ENCODE measurements around a stretch of chr16.

DNA sequence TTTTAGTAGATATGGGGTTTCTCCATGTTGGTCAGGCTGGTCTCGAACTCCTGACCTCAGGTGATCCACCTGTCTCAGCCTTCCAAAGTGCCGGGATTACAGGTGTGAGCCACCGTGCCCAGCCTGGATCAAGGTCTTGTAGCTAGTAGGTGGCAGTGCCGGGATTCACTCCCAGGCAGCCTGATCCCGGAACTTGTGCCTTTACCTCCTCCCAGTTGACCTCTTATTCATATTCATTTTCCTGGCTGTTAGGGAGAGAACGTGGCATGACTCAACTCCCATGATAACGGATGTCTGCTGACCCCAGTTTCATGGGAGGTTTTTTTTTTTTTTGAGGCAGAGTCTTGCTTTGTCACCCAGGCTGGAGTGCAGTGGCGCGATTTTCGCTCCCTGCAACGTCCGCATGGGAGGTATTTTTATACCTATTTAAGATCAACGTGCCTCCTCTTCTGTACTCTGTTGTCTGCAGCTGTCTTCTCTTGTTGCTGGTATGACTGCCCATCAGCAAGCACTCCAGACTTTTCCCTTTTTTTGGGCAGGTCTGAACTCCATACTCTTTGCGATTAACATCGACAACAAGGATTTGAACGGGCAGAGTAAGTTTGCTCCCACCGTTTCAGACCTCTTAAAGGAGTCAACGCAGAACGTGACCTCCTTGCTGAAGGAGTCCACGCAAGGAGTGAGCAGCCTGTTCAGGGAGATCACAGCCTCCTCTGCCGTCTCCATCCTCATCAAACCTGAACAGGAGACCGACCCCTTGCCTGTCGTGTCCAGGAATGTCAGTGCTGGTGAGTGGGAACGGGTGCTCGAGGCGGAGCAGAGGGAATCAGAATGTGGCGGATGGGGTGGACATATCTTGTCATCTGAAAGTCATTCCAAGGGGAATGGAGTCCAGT, 71.5 kb downstream of the SNX29 start:
- PRO-cap: no peak
- RAMPAGE, long total RNA: no peak
- RRBS: 96% methylated on average over 1 of the region's 27 CpGs

GRCh38 chr16:12089236-12090230, 113.0 kb downstream of the SNX29 start:
- PRO-cap: no peak
- RAMPAGE, long total RNA: no peak
- RRBS: 46% methylated on average over 3 of the region's 30 CpGs

DNA sequence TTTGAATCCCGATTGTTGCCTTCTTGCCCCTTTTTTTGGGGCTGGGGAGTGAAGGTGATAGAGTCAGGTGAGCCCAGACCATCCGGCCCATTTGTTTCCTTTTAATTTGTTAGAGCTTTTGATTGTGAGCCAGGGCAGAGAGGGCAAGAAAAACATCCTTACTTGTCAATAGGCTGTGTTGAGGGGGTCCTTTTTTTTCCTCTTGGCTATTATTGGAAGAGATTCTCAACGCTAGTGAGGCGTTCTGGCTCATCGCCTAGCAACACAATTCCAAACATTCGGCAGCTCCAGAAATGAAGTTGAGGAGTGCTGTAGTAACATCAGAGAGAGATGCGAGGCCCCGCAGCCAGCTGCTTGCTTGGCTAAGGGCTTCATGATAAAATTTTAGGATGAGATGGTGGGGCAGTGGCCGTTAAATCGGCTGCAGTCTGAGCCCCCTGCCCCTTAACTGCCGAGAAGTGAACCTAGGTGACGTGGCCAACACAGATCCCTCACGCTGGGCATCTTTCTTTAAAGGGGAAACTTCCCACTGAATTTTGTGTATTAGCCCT, 119.2 kb downstream of the SNX29 start:
- PRO-cap: no peak
- RAMPAGE, long total RNA: no peak
- RRBS: no CpG with 5 or more reads among the region's 13 CpGs

DNA sequence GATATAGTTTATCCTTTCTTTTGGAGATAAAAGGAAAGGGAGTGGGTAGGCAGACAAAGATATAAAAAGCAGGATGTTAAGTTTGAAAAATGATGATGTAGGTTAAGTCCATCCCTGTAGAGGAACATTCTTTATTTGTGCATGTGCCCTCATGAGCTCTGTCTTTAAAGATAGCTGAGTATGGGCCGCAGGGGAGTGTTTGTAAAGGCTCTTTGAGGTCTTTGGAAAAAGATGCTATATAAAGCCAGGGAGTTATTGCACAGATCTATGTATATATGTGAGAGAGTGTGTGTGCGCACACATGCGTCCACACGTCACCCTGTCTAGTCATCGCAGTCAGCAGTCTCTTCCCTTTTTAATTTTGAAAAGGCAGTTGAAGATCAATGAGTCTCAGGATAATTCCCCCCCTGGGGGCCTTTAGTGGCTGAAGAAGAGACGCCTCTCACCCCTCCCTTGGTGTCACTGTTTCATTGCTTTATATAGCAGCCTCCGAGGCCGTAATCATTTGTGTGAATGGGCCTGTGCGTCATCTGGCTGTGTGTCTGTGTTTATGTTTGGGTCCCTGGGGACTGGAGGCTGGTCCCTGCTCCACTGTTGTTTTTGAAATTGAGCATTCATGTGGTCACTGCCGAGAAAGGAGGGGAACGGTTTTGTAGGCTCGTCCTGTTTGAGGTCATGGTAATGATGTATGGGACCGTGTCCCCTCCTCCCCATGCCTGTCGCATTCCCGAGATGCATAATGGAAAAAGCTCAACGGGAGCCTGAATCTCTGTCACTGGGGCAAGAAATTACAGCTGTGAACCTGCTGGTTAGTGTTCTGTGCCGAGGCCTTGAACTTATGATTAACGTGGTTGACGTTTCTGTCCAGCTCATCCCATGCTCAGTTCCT, 143.8 kb downstream of the SNX29 start:
- PRO-cap: no peak
- RAMPAGE, long total RNA: no peak
- RRBS: no CpG with 5 or more reads among the region's 19 CpGs

DNA sequence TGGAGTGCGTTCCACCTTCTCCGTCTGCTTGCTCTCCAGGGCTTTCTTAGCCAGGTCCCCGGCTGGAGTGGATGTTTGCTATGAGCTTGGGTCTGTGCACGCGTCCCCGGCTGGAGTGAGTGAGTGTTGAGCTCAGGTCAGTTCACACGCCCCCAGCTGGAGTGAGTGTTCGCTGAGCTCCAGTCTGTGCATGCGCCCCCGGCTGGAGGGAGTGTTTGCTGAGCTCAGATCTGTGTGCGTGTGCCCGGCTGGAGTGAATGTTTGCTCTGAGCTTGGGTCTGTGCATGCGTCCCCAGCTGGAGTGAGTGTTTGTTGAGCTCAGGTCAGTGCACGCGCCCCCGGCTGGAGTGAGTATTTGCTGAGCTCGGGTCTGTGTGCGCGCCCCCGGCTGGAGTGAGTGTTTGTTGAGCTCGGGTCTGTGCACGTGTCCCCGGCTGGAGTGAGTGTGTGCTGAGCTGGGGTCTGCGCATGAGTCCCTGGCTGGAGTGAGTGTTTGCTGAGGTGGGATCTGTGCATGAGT, 284.1 kb downstream of the SNX29 start:
- PRO-cap: no peak
- RAMPAGE, long total RNA: no peak
- RRBS: 41% methylated on average over 7 of the region's 24 CpGs

DNA sequence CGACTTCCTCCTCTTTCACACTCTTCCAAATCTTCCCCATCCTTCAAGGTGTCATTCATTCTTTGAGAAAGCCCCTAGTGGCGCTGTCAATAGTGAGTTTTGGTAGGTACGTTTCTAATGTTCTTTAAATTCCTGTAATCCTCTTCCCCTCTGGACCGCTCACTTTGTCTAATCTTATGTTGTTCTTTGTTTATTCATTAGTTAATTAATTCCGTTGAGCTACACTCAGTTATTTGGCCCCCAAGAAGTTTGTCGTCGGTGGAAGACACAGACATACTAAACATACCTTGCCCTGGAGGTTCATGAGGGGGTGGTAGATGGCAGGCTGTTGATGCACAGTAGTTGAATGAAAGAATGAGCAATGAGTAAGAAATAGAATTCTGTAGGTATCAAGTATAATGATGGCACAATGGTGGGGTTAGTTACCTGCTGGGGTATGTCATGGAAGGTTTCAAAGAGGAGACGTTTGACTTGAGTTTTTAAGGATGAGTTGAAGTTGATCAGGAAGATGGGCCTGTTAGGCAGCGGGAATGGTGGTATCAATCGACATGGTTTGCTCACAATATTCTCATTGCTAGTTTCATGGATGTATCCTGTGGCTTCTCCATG, 395.8 kb downstream of the SNX29 start:
- PRO-cap: no peak
- RAMPAGE, long total RNA: no peak
- RRBS: no CpG with 5 or more reads among the region's 10 CpGs

GRCh38 chr16:12502708-12502991, 301.0 kb downstream of the CPPED1 start:
- PRO-cap: no peak
- RAMPAGE, long total RNA: no peak
- RRBS: no CpG with 5 or more reads among the region's 6 CpGs

DNA sequence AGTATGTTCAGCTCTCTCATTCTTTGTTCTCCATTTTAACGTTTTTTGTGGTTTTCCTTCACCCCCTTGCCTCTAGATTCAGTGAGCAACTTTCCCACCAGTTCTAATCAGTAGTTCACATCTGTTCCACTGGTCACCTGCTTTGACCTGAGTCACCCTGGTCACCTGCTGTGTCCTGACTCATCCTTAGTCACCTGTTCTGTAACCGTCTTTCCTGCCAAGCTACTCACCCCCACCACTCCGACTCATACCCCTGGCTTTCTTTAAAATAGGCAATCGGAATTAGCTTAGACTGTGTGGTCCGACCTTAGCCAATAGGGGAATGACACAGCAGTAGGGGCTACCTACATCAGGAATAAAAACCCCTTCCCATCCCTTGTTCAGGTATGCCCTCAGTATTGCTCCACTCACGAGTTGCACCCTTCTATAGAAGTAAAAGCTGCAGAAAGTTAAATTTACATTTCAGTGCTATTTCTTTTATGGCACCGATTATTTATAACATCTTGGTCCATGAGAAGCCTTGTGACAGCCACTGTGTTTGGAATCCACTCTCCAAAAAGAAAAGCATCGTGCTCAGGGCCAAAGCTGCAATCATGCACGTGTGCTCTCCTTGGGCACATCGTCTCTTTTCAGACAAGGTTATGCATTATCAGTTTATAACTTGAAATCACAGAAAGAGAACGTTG, 189.9 kb downstream of the CPPED1 start:
- PRO-cap: no peak
- RAMPAGE, long total RNA: no peak
- RRBS: no CpG with 5 or more reads among the region's 11 CpGs

DNA sequence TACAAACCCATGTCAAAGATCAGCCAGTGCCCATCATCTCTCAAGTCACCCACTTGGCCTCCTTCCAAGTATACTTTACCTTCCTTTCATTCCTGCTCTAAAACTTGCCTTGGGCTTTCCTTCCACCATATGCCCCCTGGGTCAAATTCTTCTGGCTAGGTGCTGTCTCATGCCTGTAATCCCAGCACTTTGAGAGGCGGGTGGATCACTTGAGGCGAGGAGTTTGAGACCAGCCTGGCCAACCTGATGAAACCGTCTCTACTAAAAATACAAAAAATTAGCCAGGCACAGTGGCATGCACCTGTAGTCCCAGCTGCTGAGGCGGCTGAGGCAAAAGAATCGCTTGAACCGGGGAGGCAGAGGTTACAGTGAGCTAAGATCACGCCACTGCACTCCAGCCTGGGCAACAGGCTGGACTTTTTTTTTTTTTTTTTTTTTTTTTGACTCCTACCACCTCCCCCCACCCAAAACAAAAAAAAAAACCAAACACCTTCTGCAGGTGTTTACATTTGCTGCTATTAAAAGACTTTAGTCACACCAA, 184.2 kb downstream of the CPPED1 start:
- PRO-cap: no peak
- RAMPAGE, long total RNA: no peak
- RRBS: no CpG with 5 or more reads among the region's 7 CpGs

GRCh38 chr16:13061816-13062256, 160.4 kb downstream of the SHISA9 start:
- PRO-cap: no peak
- RAMPAGE, long total RNA: no peak
- RRBS: no CpG with 5 or more reads among the region's 8 CpGs

- PRO-cap: no peak
- RAMPAGE, long total RNA: no peak
- RRBS: no CpG with 5 or more reads among the region's 9 CpGs
Observed at GRCh38 chr16:13109862-13110916, 208.8 kb downstream of the SHISA9 start.

DNA sequence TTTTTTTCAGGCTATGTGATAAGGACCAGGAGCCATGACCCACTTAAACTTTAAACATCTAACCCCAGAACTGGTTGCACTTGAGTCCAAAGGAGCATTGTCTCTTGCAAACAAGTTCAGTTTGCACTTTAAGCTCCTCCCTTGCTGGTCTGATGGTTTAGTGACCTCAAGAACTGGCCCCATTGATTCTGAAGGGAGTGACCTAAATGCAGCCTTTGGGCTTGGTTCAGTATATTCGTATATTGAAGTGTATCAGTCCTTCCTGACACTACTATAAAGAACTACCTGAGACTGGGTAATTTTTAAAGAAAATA, 75.3 kb downstream of the ERCC4 start:
- PRO-cap: no peak
- RAMPAGE, long total RNA: no peak
- RRBS: no CpG with 5 or more reads among the region's 1 CpG

- PRO-cap: no peak
- RAMPAGE, long total RNA: no peak
- RRBS: no CpG with 5 or more reads among the region's 17 CpGs
Observed at GRCh38 chr16:14002996-14003781, 67.9 kb upstream of the MRTFB start.

GRCh38 chr16:14148433-14149032, 77.4 kb downstream of the MRTFB start:
- PRO-cap: no peak
- RAMPAGE, long total RNA: no peak
- RRBS: no CpG with 5 or more reads among the region's 9 CpGs

DNA sequence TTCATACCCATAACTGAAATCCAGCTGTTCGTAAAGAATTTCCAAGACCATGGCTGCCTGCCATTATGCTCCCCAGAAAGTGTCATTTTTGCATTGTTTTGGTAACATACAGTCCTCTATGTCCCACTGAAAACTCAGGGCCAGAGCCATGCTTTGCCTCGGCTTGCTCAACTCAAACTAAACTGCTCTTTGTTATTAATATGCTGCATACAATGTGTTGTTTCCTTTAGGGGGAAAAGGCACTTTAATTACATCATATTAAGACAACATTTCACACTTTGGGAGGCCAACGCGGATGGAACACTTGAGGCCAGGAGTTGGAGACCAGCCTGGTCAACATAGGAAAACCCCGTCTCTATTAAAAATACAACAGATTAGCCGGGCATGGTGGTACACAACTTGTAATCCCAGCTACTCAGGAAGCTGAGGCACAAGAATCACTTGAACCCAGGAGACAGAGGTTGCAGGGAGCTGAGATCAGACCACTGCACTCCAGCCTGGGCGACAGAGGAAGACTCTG, 132.2 kb downstream of the MRTFB start:
- PRO-cap: no peak
- RAMPAGE, long total RNA: no peak
- RRBS: no CpG with 5 or more reads among the region's 7 CpGs

- PRO-cap: no peak
- RAMPAGE, long total RNA: no peak
- RRBS: no CpG with 5 or more reads among the region's 3 CpGs
Observed at GRCh38 chr16:14223110-14223798, 152.1 kb downstream of the MRTFB start.

DNA sequence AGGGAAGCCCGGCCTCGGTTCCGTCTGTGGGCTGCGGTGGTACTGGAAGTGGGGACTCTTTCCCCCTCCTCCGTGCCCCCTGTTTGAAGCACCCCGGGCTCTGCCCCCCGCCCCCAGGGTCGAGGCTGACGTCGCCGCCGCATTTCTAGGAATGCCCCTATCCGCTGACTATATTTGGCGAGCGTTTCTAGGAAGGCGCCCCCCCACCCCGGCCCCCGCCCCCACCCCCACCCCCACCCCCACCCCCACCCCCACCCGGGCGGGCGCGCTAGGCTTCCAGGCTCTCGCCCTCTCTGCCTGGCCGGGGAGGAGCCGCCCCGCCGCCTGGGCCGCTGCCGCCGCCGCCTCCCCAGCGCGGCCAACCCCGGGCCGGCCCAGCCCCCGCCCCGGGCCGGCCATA, 230.7 kb downstream of the MRTFB start:
- PRO-cap: no peak
- RAMPAGE, long total RNA: no peak
- RRBS: 1% methylated on average over 28 of the region's 38 CpGs

- PRO-cap: no peak
- RAMPAGE, long total RNA: no peak
- RRBS: no CpG with 5 or more reads among the region's 20 CpGs
Observed at GRCh38 chr16:14337357-14338126, 266.4 kb downstream of the MRTFB start.

GRCh38 chr16:14399894-14400395, 230.1 kb downstream of the PARN start:
- PRO-cap: no peak
- RAMPAGE, long total RNA: no peak
- RRBS: 90% methylated on average over 9 of the region's 19 CpGs

DNA sequence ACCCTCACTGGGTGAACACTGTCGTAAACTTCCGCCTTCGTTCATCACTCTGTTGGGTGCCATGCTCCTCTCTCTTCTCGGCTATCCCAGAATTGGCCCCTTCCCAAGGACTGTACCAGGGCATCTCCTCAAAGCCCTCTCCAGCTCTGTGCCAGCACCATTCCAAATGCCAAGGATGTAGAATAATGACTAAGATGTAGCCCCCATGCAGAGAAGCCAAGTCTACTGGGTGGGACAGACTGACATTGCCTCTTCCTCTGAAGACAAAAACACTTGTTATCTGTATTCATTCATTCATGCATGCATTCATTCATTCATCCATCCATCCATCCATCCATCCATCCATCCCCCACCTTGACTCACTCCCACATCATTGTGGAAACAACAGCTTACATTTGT, 99.4 kb downstream of the PARN start:
- PRO-cap: no peak
- RAMPAGE, long total RNA: no peak
- RRBS: no CpG with 5 or more reads among the region's 4 CpGs

Data from lung (tissue), 4 donors.